Fibroblast of the aortic adventitia (primary cell): ENCODE measurements around a stretch of chr9.

GRCh38 chr9:216515-217065, 1.9 kb downstream of the DOCK8 start:
- CAGE, long polyA plus RNA: no peak

GRCh38 chr9:304443-305265, 90.0 kb downstream of the DOCK8 start:
- CAGE, long polyA plus RNA: no peak

DNA sequence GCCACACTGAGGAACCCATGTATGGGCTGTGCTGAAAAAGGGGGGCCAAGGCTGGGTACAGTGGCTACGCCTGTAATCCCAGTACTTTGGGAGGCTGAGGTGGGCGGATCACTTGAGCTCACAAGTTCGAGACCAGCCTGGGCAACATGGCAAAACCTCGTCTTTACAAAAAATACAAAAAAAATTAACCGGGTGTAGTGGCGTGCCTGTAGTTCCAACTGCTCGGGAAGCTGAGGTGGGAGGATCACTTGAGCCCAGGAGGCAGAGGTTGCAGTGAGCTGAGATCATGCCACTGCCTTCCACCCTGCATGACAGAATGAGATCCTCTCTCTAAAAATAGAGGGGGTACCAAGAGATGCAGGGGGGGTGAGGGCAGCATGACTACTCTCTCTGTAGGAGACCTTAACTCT, 46.0 kb upstream of the KANK1 start:
- CAGE, long polyA plus RNA: no peak

DNA sequence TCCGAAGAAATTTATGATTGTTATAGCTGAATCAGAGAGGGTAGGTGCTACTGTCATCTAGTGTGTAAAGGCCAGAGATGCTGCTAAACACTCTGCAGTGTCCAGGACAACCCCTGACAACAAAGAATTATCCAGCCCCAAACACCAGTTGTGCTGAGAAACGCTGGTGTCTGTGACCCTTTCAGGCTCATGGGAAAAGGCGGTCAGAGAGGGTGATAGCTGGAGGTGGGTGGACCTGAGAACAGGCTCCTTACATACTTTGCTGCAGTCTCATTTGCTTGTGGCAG, 41.7 kb downstream of the KANK1 start:
- CAGE, long polyA plus RNA: no peak

DNA sequence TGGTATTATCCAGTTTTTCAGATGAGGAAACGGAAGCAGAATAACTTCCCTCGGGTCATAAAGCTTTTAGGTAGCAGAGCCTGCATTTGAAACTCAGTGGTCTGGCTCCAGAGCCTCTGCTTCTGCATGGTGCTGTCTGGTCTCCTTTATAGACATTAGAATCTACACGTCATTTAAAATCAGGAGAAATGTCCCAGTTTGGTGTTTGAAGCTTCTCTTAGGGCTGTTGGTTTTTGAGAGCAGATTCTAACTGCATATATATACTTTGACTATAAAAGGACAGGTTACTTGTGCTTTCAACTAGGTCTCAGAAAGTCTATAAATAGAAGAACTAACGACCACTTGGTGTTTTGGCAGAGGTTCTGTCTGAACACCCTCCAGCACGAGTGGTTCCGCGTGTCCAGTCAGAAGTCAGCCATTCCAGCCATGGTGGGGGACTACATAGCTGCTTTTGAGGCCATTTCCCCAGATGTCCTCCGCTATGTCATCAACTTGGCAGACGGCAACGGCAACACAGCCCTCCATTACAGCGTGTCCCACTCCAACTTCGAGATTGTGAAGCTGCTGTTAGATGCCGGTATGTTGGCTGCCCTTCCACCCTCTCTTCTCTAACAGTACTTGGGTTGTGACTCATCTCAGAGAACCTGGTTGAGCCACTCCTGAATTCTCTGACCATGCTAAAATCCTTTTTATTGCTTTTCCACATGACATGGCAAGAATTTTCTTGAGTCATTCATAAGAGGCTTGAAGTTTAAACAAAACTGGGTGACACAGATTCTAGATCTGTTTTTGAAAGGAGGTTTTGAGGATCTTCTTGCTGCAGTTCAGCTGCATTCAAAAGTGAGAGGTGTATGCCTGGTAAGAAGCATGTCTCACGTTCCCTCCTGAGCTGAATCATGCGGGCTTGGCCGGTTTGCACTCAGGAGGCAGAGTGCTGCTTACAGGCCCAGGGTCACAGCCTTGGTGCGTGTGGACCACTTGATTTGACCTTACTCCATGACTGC, 103.3 kb upstream of the DMRT1 start:
- CAGE, long polyA plus RNA: no peak

- CAGE, long polyA plus RNA: no peak
These were observed 99.4 kb upstream of the DMRT1 start for GRCh38 chr9:742135-742414.

GRCh38 chr9:1042196-1042757, 7.9 kb upstream of the DMRT2 start:
- CAGE, long polyA plus RNA: no peak

- CAGE, long polyA plus RNA: no peak
These were observed 247.9 kb downstream of the DMRT2 start for GRCh38 chr9:1298005-1298466.

GRCh38 chr9:2107938-2108617, 92.9 kb downstream of the SMARCA2 start:
- CAGE, long polyA plus RNA: no peak

DNA sequence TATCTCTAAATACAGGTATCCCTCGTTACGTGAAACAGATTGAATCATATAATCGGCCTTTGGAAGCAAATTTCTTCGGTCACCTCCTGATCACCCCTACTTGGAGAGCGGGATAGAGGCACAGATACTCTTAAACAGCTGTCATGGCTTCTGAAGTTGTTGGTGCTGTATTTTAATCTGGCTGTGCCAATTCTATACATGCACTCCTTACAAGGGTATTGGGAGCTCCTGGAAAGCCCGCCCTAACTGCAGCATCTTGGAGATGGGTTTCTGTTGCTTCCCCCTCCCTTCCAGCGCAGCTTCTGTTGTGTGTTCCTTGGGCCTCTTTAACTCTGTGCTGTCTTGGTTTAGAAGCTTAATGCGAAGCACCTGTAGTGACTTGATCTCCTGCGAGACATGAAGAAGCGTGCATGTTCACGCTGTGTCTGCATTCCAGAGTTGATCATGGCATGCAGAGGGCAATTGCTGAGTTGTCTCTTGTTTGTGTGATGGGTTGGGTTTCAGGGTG, 155.4 kb downstream of the SMARCA2 start:
- CAGE, long polyA plus RNA: no peak

- CAGE, long polyA plus RNA: no peak
These were observed 157.5 kb downstream of the SMARCA2 start for GRCh38 chr9:2172646-2173025.

GRCh38 chr9:2623314-2624239, 2.0 kb downstream of the VLDLR start:
- CAGE, long polyA plus RNA: no peak

DNA sequence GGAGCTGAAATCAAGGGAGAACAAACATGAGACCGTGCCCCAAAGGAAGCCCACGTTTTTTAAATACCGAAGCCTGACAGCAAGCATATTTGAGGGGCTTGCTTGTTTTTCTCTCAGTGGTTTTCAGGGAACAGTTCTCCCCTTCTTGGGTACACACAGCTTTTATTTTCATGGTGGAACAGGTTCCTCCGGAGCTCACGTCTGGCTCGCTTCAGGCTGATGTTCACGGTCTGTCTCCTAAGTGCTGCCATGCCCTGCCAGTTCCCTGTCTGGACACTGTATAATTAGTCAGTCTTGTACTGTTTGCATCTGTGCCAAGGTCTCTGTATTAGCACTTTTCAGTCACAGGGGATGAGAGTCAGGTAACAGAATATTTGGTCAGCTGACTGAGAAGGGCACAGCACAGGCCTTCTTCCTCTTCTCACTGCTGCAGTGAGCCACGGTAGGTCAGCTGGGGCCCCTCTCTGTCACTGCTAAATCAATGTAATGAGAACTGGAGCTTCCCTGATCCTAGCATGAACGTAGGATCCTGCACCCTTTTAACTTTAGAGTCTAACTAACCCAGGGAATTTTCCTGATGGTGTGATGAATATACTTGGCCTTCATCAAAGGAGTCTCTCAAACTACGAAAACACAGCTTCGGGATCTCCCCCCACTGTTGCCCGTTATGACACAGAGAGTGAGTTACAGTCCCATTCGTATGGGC, 353.9 kb upstream of the RFX3 start:
- CAGE, long polyA plus RNA: no peak

- CAGE, long polyA plus RNA: no peak
These were observed 206.5 kb downstream of the GLIS3 start for GRCh38 chr9:4093384-4093825.

- CAGE, long polyA plus RNA: no peak
These were observed 61.9 kb downstream of the GLIS3 start for GRCh38 chr9:4237789-4238547.

GRCh38 chr9:4268948-4269492, 30.8 kb downstream of the GLIS3 start:
- CAGE, long polyA plus RNA: no peak

- CAGE, long polyA plus RNA: no peak
These were observed 957 bp downstream of the GLIS3 start for GRCh38 chr9:4298807-4299414.

DNA sequence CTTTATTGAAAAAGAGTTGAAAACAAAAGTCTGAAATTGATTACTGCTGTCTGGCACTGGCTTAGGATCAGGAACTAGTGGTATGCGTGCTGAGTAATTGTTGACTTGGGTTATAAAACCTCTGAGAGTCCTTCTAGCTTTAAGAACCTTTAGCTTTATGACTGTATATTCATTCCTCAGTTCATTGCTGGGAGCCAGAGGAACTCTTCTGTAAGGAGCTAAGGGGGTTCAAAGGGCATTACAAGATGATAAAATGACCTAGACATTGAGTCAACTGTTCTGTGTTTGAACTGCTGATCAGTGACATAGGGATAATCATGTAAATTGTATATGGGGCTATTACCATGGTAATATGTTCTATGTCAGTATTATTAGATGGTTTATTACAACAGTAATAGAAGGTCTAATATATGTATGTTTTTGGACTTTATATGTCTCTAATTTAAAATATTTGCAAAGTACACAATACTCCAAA, 7.7 kb downstream of the SLC1A1 start:
- CAGE, long polyA plus RNA: no peak

- CAGE, long polyA plus RNA: no peak
These were observed 42.0 kb downstream of the SLC1A1 start for GRCh38 chr9:4532183-4532738.

GRCh38 chr9:4666915-4667305, 630 bp upstream of the SPATA6L start:
- CAGE, long polyA plus RNA: no peak